Sciatic nerve (tissue), 1 donor: ENCODE data around the genes SLC33A1 and MFSD1.

DNA sequence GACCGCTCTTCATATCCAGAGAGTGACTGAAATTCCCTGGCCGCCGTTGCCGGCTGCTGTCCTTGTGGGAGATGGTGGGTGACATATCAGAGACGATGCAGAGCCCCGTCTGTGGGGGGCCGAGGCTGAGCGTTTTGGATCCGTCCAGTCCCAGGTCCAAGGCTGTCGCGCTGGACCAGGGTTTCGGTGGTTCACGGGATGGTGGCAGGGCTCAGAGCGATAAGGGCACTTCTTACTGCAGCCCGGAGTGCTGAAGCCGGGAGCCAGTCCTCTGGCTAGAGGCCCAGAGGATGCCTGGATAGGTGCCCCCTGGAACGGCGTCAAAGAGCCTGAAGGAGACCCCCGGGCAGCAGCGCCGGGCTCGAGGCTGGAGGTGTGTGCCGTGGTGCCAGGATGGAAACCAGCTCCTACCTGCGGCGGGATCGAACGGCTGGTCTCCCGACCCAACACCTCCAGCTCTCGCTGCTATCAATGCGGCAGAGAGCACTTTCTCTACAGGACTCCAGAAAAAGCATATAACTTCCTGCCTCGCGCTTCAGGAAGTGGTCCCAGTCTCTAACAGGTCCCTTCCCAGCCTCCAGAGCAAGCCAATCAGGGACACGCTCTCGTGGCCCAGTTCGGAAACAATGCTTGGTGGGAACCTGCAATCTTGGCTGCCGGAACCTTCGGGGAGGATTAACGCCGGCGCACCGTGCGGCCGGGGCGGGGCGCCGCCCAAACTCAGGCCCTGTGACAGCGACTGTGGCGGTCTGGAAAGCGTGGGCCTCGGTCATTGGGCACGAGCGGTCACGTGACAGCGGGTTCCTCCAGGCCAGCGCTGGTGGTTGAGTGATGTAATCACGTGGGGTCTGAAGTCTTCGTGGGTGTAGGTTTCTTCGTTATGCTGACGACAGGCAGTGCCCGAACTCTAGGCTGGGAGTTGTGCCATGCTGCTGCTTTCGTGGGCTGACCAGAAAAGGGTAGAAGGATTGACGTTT, at the start of gene SLC33A1:
Gene SLC33A1 (minus strand): TSS at position 515 of the 977 bp plus-strand sequence.
- PRO-cap = bidirectional peak, plus-strand start at position 896 of the sequence, minus-strand start at position 467 of the sequence

- PRO-cap = no peak
Observed at GRCh38 chr3:155907544-155908197, 37.2 kb downstream of the GMPS start.

DNA sequence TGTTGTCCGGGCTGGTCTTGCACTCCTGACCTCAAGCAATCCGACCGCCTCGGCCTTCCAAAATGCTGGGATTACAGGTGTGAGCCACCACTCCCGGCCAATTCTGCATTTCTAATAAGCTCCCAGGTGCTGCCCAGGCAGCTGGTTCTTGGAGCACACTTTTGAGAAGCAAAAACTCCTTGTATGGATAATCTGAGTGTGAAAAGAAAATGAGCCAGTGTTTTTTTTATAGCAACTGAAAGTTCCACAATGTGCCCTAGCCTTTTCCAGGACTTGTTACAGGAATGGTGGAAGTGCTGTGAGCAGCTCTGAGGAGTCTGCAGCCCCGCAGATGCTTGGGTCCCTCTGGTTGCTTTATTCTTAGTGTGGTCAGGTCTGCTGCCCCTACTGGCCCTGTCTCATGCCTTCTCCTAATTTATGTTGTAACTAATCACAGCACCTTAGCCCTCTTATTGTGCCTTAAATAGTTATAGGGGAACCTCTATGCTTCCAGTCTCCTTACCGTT, 13.5 kb upstream of the KCNAB1 start:
- PRO-cap = no peak

- PRO-cap = no peak
Observed at GRCh38 chr3:156217411-156218105, 97.2 kb downstream of the KCNAB1 start.

DNA sequence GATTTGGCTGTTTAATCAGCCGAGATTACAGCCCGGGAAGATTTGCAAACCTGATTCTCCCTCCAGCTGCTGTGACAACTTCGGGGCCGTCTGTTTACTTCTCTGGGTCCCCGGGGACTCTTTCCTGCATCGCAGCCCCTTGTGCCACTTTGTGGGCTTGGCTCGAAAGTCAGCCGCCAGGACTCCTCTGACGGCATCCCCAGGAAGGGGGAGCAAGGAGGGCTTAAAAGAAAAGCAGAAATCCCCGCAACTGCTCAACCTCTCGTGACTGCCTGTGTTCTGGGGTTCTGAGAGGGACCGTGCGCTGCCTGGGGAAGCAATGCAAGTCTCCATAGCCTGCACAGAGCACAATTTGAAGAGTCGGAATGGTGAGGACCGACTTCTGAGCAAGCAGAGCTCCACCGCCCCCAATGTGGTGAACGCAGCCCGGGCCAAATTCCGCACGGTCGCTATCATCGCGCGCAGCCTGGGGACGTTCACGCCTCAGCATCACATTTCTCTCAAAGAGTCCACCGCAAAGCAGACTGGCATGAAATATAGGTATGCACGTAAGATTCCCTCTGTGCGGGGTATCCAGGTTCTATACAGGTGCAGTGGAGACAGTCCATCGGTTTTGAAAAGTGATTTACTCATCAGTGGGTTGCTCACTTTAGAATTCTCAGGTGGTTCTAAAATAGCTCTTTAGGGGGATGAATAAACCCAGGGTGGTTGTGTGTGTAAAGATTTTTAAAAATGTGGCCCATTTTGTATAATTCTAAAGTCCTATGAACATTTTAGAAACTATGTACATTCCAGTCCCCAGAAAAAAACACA, 171.4 kb downstream of the KCNAB1 start:
- PRO-cap = no peak

DNA sequence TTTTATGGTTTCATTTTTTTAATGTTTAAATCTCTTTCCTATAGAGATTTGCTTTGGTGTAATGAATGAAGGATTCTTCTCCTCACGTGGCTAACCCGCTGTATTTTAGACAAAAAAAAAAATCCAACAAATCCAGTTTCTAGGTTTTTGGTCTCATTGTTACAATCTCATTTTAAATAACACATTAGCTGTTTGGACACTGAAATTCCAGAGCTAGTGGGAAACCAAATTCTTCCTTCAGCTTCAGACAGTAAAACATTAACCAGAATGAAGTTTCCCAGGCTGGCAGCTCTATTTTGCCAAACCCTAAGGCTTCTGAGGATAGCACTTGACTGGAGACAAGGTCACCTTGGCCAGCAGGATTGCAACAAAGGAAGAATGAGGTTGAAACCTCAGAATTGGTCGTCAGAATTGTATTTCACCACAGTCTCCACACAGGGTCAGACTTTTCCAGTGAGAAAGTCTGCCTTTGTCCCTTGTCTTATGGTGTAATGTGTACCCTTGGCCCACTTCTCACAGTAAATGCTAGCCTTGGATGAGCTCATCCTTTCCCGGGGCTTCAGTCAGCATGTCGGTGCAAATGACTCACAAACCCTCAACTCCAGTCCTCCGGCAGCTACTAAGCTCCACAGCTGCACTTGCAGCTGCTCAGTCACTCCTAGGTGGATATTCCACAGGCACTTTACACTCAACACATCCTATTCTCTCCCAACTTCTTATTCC, 19.9 kb downstream of the SSR3 start:
- PRO-cap = unidirectional peak, plus-strand start at position 604 of the sequence

- PRO-cap = no peak
Observed at GRCh38 chr3:156535628-156536298, 19.2 kb downstream of the SSR3 start.

DNA sequence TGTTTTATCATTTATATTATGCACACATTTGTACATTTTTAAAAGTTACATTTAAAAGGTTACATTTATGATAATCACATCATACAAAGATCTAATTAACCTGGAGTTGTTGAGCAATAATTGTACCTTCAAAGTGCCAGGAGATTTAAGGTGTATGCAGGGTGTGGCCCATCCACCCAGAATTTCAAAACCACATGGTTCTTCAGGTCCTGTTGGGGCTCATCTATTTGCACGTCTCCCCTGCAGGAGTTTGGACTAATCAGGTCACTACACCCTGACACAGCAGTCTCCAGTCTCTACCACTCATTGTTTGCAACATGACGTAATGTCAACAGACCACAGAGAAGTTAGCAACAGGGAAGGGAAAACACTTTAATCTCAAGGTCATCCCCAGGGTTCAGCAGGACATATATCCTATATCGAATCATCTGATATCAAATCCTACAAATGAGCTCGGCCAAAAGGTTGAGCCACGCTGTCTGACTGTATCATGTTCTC, 13.7 kb upstream of the LEKR1 start:
- PRO-cap = no peak

GRCh38 chr3:157077423-157078090, 82.4 kb downstream of the CCNL1 start:
- PRO-cap = no peak

- PRO-cap = no peak
Observed at GRCh38 chr3:157128182-157128885, 31.6 kb downstream of the CCNL1 start.

DNA sequence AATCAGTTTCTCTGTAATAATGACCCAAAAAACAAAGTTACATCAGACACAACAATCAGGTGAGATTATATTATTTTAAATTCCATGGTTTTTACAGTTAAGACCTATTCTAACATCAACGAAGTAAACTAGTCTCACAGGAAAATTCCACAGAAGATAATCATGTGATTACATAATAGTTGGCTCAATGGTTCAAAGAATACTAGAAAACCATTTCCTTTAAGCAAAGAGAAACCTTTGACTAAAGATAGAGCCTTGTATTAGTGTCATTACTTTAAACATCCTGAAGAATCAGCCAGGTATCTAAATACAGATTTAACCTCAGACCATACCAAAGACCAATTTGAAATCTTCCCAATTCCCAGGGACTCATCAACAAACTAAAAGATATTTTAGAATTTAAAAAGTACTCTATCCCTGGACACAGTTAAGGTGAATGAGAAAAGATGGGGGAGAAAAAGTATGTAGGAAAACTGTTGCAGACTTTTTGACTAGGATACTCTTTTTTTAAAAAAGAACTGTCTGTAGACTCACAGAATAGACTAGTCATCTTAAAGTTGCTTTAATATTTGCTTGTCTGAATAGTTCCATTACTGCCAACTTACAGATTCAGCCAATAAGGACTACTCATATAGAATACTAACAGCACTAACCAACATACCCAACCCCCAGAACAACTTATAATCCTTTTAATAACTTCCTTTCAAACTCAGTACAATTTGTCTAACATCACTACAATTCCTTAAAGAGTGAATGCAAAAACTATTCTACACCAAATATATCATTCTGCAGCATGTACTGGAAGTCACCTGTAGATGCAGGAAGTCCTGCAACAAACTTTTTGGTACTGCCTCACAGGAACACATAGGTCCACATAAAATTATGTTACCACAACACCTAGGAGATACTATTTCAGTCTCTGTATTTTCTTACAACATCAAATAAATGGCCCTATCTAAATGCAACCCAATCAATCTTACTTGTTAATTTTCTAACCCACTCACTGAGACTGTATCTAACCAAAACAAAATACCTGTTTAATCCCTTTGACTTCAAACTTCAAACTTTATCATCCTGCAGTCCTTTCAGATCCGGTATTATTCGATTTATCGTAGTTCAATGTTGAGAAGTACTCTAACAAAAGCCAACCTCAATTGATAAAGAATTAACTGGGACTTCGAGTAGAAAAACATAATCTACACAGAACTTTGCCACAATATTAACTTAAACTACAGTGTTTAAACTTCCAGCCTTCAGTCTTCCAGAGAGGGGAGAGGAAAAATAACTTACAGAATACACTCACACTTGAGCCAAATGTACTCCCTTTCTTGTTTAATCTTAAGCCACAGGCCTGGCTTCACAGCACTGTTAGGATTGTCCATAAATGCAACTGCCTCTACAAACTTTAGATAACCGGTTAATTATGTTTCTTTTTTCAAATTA, 2.2 kb downstream of the CCNL1 start:
- PRO-cap = no peak

DNA sequence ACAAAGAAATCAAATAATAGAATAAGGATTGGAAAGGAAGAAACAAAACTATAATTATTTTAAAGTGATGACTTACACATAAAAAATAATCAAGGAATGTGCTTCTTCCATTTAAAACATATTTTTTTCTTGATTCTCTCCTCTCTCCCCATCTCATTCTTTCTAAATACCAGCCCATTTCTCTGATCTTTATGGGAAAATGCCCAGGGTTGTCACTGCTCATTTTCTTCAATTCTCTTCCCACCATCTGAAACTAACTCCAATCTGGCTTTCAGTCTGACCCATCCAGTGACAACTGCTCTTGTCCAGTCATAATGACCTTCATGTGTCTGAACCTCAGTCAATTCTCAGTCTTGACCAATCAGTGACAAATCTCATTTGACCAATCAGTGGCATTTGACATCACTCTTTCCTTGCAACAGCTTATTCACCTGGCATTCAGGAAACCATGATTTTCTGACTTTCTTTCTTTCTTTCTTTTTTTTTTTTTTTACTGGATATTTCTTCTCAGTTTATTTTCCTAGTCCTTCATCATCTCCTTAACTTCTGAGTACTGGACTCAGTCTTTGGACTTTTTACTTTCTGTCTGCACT, 15.1 kb downstream of the VEPH1 start:
- PRO-cap = no peak

GRCh38 chr3:158094285-158094943, 11.8 kb downstream of the SHOX2 start:
- PRO-cap = unidirectional peak, minus-strand start at chr3:158094602

DNA sequence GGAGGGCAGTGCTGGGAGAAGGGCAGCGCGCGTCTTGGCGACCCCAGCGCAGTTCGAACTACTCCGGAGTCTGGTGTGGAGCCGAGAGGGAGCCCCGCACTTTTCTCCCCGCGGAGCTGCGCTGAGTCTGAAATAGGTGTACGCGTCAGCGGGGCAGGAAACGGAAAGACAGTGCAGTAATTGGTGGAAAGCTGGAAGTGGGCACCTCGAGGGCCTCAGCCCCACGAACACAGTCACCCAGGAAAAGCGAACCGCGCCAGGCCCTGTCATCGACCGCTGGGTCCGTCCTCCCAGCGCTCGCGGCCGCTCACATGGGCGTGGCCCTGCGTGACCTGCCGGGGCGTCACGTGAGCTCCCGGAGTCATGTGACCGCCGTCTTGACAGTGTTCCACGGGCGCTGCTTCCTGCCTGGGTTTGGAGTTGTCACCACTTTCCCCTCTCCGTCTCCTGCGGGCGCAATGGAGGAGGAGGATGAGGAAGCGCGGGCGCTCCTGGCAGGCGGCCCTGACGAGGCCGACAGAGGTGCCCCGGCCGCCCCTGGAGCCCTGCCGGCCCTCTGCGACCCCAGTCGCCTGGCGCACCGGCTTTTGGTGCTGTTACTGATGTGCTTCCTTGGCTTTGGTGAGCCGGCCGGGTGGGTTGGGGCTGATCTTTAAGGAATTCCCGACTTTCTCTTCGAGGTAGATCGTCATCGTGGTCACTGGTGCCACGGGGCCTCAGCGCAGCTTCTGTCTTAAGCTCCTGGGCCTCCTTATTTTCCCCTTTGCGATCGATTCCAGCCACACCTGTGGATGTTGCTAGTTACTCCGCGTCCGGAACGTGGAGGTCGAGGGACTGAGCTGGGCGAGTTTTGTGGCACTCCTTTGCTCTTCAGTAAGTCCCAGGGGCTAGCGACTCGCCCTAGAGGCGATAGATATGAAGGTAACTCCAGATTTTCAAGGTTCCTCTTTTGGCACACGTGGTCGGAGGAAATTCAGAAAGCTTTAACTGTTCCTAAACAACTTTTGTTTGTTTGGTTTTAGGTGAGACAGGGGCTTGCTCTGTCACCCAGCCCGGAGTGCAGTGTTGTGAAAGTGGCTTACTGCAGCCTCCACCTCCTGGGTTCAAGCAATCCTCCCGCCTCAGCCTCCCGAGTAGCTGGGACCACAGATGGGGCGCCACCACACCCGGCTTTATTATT, at the start of gene MFSD1:
Gene MFSD1 (plus strand): TSS at position 360 of the 1,180 bp plus-strand sequence.
- PRO-cap = bidirectional peak, plus-strand start at position 458 of the sequence, minus-strand start at position 313 of the sequence; bidirectional peak, plus-strand start at position 1,015 of the sequence, minus-strand start at position 852 of the sequence

DNA sequence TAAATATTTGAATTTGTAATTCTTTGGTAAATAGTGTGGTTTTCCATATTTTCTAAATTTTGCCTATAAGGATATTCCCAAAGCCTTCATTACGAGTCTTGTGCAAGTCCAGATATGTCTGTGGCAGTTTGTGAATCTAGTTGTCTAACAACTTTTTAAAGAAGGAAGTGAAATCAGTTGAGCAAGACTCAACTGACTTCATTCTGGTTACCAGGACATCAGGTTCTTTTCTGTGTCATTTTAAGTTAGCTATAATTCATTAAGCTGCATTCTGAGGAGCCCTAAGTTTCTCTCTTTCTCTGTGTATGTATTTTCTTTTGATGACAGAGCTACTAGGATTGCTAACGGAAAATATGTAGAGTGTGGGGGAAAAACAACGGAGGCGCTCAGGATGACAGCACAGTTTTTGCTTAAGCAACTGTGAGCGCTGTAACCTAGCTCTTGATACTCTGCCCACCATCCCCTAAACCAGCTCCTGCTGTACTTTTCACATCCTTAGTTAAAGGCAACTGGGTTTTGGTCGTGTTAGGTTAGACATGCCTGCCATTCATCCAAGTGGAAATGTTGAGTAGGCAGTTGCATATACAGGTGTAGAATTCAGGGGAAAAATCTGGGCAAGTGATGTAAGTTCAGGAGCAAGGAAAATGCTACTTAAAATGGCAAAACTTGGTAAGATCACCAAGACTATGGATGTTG, 9.1 kb downstream of the MFSD1 start:
- PRO-cap = no peak

- PRO-cap = no peak
Observed at GRCh38 chr3:158833767-158834923, 32.3 kb downstream of the MFSD1 start.

- PRO-cap = no peak
Observed at GRCh38 chr3:159045167-159045658, 23.9 kb upstream of the IQCJ start.

GRCh38 chr3:159187690-159188145, 85.3 kb upstream of the IQCJ-SCHIP1 start:
- PRO-cap = no peak

- PRO-cap = no peak
Observed at GRCh38 chr3:159794879-159795777, 430.1 kb upstream of the C3orf80 start.

DNA sequence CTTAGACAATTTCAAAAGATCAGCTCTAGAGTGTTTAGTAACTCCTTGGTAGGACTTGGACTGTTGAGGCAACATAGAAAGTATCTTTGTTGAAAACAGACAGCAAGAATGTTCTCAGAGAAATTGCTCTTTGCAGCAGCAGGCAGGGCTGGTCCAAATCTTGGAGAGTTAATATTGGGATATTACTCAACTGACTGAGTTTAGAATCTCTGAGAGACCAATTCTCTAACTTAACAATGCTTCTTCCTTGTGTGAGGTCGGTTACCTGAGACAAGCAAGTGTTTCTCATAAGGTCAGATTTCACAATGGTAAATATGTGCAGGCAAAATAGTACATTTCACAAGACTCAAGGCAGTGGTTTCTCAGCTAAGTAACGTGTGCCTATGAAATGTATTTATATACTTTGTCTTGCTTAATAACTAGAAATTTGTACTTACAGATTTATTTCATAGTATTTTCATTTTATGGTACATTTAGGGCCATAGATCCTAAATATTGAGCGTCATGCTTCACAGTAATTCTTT, 384.3 kb upstream of the C3orf80 start:
- PRO-cap = no peak